Duodenum (tissue), 1 donor: ENCODE measurements around the genes PSG2, LYPD3 and ZNF226.

- PRO-cap = no peak
Observed at GRCh38 chr19:43082651-43082955, at the start of gene PSG2. PSG2 (minus strand) TSS chr19:43082701.

DNA sequence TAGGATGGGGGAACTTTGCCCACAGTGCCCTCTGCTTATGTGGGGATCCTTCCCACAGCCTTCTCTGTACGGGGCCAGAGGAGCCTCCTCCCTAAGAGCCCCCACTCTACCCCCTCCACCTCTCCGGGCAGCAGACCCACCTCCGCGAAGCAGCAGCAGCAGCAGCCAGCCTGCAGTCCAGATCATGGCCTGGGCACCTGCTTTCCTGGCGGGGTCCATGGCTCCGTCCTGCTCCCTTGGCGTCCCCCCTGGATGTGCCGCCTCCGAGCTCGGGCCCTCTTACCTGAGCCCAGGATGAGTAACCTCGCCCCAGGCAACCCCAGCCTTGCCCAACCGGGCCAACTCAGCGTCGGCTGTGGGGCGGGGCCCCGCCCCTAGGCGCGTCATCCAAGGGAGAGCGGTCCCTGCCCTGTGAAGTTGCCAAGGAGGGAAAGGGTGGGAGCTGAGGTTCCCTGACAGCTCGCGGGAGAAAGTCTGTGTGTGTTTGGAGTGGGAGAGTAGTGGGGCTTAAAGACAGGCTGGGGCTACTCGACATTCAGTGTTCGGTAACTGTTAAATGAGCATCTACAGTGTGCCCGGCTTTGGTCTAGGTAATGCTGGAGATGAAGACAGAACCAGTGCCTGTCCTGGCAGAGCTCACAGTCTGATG lies at the start of gene LYPD3:
Gene LYPD3 (minus strand): TSS at position 256 of the 649 bp plus-strand sequence.
- PRO-cap = no peak

DNA sequence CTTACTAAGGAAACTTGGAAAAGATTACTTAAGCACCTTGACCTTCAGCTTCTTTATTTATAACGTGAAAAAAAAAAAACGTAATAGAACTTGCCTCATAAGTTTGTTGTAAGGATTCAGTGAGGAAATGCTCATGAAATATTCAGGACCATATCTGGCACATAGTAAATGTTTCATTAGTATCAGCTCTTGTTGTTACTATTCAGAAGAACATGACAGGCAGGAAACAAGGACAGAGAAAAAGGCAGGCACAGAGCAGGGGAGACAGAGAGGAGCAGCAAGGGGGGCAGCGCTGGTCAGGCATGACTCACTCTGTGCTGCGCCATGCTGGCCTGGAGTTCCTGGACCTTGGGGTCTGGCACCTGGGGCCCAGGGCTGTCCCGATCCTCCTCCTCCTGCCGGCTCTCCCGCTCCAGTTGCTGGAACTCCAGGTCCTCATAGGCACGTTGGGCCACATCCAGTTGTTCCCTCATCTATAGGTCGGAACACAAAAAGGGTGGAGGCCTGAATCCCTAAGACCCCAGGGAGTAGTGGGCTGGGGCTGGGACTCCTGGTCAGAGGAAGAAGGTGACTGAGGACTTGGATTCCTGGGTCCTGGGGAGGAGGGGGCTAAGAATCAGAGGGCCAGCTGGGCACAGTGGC lies 7.6 kb downstream of the PHLDB3 start:
- PRO-cap = no peak

DNA sequence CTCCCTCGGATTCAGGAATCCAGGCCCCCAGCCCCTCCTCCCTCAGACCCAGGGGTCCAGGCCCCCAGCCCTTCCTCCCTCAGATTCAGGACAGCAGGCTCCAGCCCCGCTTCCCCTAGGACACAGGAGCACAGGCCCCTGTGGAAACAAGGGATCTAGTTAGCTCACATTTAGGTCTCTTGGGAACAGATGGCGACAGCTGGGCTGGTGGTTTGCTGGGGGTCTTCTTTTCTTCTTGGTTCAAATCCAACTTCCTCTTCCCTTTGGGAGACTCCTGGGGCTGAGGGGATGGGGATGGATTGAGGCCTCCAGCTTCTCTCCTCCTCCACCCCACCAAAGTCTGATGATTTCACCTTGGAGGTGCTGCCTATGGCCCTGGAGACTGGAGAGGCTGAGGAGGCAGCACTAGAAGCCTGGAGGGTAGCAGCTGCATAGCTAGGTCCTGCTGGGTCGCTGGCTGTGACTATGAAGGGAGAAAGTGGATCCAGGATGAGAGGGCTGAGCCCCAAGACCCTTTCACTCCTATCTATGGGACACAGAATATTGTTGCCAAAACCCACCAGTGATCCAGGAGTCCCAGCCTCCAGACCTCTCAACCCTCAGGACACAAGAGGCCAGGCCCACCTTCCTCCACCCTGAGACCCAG lies 19.8 kb downstream of the ZNF575 start:
- PRO-cap = no peak

GRCh38 chr19:43574811-43575369 lies 437 bp downstream of the XRCC1 start:
- PRO-cap = no peak

GRCh38 chr19:43576522-43577041 lies 981 bp downstream of the PINLYP start:
- PRO-cap = no peak

- PRO-cap = no peak
Observed at GRCh38 chr19:43590745-43591455, 5.0 kb downstream of the IRGQ start.

GRCh38 chr19:43622737-43623144 lies 3.3 kb upstream of the ZNF428 start:
- PRO-cap = no peak

- PRO-cap = no peak
Observed at GRCh38 chr19:43650464-43650663, 10.7 kb upstream of the CADM4 start.

- PRO-cap = no peak
Observed at GRCh38 chr19:43773964-43774953, 6.5 kb downstream of the KCNN4 start.

DNA sequence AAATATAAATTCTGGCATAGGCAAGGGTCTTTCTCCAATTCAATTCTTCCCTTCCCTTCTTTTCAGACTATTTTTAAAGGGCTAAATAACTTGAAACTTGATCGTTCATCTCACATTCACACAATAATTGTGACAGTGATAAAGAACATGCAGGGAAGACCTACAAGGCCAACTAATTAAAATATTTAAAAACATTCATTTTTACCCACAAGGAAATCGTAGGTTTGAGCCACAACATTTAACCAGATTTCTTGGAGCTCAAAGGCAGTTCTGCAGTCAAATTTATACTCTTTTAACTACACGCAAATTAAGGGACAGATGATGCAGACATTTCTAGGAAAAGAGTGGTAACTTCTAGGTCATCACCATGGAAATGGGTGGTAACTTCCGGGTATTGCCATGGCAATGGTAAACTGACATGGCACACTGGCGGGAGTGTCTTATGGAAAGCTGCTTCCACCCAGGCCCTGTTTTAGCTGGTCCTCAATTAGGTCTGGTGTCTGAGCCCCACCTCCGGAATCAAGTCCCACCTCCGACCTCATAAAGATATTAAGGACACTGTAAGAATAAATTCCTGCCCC lies 10.3 kb upstream of the LYPD5 start:
- PRO-cap = no peak

DNA sequence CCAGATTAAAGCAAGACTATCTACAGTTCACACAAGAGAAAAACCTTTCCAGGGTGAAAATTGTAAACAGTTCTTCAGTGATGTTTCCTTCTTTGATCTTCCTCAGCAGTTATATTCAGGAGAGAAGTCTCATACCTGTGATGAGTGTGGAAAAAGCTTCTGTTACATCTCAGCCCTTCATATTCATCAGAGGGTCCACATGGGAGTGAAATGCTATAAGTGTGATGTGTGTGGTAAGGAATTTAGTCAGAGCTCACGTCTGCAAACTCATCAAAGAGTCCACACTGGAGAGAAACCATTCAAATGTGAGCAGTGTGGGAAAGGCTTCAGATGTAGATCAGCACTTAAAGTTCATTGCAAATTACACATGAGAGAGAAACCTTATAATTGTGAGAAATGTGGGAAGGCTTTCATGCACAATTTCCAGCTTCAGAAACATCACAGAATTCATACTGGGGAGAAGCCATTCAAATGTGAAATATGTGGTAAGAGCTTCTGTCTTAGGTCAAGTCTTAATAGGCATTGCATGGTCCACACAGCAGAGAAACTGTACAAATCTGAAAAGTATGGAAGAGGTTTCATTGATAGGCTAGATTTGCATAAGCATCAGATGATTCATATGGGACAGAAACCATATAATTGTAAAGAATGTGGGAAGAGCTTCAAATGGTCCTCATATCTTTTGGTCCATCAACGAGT lies 6.9 kb downstream of the ZNF222 start:
- PRO-cap = no peak

- PRO-cap = no peak
Observed at GRCh38 chr19:44164377-44165492, at the start of gene ZNF226. ZNF226 (plus strand) TSS chr19:44165100.

DNA sequence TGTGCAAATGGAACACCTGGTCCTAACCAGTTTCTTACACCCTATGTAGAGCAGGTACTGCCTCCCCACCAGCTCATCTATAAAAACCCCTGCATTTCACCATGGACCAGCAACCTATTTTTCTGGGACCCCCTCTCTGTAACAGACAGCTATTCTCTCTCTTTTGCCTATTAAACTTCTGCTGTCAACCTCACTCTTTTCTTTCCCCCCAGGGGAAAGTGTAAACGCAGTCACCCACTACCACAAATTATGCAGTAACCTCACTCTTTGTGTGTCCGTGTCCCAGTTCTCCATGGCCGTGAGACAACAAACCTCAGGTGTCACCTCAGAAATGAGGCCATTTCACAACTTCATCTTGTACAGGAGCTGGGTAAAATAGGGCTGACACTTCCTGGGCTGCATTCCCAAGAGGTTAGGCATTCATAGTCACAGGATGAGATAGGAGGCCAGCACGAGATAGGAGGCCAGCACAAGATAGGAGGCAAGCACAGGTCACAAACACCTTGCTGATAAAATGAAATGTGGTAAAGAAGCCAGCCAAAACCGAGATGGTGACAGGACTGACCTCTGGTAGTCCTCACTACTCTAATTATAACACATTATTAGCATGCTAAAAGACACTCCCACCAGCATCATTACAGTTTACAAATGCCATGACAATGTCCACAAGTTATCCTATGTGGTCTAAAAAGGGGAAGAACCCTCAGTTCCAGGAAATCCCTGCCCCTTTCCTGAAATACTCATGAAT lies 21.1 kb upstream of the IGSF23 start:
- PRO-cap = bidirectional peak, plus-strand start at position 540 of the sequence, minus-strand start at position 333 of the sequence

DNA sequence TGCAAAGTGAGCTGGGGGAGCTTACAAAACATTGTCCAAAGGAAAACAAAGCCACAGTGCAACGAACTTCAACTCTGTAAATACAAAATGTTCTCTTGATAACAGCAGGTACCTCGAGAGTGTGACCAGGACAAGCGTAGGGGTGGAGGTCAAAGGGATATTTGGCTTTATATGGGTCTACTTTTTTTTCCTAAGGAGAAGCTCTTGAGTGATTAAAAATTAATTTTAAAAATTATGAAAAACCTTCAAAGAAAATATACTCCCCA lies 2.6 kb downstream of the IGSF23 start:
- PRO-cap = no peak

GRCh38 chr19:44697188-44697860 lies 1.6 kb upstream of the CEACAM16 start:
- PRO-cap = no peak

GRCh38 chr19:44722586-44723069 lies 23.7 kb downstream of the CEACAM16 start:
- PRO-cap = no peak

DNA sequence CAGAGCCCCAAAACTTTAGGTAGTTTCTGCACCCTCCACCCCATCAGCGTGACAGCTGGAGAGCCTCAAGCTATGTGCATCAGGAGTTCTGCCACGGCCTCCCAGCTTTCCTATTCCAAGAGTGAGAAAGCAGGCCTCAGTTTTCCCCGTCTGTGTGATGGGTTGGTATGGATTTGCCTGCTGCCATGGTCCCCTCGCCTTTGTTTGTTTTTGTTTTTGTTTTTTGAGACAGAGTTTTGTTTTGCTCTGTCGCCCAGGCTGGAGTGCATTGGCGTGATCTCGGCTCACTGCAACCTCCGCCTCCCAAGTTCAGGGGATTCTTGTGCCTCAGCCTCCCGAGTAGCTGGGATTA lies 1.6 kb downstream of the BCL3 start:
- PRO-cap = no peak

- PRO-cap = no peak
Observed at GRCh38 chr19:44796737-44797084, 12.2 kb upstream of the BCAM start.

DNA sequence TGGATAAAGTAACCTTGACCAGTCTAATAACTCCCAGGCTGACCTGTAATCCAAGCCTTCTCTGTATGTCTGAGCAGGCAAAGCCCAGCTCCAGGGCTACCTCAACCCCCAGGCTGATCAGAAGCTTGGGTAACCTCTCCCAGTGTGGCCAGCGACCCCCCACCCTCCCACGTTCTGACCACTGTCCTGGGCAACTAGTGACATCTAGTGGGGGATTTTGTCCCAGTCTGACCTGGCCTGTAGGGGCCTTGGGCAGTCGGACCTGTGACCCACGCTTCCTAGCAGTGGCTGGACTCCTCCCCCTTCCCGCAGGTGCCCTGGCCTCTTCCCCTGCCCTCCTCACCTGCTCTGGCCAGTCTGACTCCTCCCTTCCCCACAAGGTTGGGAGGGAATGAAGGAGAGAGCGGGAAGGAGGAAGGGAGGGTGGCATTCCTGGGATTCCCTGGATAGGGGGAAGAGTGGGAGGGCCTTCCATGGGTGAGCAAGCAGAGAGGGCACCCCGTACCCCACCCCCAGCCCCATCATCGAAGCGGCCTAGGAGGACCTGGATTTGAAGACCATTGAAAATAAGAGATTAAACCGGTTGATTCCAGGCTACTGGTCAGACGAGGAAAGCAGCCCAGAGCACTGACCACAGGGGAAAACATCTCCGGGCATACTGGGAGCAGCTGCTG lies 848 bp upstream of the BCAM start:
- PRO-cap = no peak